HTERT-HM (cell line): Measurements from ENCODE around the gene AKR1C1.

DNA sequence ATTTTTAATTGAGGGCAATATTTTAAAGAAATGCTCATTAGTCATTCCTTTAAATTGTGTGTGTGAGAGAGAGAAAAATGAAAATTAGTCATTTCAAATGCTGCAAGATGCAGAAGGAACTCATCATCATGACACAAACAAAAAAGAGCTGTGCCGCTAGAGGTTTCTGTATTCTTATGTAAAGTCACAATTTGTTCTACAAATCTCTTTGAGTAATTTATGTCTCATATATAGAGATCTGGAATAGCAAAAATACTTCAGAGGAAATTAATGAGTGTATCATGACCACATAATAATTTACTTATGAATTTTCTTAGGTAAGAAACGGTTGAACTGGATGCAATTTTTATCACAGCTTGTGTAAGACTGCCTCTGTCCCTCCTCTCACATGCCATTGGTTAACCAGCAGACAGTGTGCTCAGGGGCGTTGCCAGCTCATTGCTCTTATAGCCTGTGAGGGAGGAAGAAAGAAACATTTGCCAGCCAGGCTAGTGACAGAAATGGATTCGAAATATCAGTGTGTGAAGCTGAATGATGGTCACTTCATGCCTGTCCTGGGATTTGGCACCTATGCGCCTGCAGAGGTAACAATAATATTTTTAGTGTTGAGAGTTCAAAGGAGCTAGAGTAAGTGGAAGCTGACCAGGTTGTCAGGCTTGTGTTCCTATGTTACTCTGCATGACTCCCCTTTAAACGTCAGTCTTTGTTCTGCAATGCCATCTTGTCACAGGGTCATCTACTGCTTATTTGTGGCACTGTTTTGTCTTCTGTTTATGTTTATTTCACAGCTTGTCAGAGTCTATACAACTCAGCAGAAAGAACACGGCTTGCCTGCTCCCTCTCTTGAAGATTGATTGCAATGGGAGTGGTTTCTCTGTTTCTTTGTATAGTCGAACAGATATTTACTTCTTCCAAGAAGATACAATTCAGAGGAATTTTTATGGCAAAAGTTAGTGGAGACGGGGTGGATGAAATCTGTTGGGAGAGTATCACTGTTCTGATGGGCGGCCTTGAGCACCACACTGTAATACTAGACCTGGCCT, at the start of gene AKR1C1:
AKR1C1 (plus strand) TSS at position 471 of the 1,043 bp plus-strand sequence.
- RRBS, result no CpG with 5 or more reads among the region's 10 CpGs

- RRBS, result no CpG with 5 or more reads among the region's 2 CpGs
Measured at GRCh38 chr10:5002080-5002418, 1.6 kb downstream of the AKR1C2 start.

DNA sequence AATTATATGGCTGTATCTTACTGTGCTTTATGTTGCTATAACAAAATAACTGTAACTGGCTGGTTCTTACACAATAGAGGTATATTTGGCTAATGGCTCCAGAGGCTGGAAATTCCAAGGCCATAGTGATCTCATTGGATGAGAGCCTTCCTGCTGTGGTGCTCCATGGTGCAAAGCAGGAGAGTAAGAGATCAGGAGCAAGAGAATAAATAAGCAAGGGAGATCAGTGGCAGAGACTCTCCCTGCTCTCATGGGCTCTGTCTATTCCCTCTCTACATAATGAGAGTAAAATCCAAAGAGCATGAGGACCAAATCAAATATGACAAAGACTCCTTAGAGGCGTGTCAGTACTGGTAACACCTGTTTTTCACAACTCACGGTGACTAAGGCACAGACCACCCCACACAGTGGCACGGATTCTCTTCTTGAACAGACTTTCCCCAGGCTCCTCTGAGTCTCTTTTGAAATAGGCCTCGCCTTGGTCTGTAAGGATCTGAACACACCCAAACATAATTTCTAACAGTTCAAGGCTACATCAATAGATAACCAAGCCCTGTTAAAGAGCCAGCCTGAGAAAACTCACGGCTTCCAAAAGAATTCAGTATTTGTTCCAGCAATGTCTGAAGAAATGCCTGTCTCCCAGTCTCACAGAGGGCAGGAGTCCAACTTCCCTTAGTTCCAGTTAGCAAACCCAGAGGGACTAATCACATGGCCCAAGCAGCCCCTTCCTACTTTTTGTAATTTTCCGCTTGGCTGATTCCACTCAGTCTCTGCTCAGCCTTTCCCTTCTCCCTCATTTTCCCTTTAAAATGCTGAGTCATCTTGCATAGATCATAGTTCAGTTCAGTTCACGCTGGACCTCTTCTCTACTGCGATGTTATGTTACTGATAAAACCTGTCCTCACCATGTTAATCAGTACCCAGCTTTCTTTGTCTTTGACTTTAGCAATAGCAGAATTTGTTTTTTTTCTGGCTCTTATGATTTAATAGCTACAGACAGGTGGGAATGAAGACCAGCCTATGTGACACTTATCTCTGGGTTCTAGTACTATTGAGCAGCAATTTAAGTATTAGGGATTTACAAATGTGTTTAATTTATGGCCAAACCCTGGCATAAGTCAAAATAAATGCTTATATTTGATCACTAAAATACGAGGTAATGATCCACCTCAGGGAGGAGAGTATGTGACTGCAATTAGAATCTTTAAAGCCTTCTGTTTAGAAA, 22.7 kb upstream of the AKR1C3 start:
- RRBS, result no CpG with 5 or more reads among the region's 9 CpGs

DNA sequence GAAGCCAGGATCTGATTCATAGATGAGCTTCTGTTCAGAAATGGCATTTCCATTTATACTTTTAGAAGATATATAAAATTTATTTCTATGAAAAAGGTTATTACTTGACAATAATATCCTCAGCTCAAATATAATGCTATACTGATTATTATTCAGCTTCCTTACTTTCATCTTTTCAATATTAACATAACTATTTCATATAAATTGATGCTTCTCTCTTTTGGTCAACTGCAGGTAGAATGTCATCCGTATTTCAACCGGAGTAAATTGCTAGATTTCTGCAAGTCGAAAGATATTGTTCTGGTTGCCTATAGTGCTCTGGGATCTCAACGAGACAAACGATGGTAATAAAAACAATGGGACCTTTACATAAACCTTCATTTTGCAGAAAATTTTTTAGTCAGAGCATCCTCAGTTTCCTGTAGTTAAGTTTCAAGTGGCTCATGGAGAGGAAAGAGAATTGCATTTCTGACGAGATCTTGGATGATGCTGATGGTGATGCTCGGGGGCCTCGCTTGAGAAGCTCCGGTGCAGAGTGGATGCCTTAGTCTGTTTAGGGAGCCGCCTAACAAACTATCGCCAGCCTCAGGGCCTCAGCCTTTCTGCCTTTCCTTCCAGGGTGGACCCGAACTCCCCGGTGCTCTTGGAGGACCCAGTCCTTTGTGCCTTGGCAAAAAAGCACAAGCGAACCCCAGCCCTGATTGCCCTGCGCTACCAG, 7.8 kb downstream of the AKR1C3 start:
- RRBS, result no CpG with 5 or more reads among the region's 15 CpGs

- RRBS, result no CpG with 5 or more reads among the region's 5 CpGs
Measured at GRCh38 chr10:5360277-5360660, 4.5 kb upstream of the UCN3 start.

DNA sequence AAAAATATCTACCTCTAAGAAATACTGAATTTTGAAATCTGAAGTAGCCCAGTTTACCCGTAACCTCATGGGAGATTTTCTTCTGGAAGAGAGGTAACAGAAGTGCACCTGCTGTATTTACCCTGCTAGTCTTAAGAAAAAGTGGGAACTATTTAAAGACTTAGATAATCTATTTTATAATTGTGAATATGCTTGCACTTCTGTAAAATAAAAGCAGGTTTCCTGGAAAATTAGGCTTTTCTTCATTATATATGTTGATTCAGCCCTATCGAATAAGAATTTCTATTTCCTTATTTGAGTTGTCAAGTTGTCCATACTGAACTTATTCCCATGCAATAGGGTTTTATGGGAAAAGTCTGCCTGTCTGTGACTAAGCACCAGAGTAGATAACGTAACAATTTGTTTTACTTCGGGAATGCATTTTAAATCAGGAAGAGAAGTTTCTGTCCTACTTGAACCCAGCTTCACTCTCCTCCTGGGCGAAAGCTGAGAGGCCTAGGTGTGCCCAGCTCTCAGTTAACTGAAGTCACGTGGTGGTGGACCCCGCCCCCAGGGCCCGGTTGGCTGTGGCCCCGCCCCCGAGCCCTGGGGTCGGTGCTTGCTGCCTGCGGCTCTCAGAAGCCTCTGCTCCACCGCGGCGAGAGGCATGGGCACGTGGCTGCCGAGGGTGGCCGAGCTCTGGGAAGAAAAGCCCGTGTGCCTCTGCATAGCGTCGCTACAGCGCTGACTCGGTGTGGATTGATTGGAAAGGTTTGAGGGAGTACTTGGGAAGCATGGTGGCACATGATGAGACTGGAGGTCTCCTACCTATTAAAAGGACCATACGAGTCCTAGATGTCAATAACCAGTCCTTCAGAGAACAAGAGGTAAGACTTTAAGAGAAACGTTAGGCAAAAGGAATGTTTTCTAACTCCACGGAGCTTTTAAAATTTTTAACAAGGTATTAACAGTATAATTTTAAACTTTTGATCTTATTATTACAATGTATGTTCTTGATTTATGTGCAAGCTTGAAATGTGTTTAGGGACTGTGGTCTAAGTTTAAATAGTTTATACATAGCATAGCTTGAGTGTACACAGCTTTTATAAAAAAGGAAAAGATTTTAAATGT, 34.0 kb downstream of the NET1 start:
- RRBS, result no CpG with 5 or more reads among the region's 26 CpGs

DNA sequence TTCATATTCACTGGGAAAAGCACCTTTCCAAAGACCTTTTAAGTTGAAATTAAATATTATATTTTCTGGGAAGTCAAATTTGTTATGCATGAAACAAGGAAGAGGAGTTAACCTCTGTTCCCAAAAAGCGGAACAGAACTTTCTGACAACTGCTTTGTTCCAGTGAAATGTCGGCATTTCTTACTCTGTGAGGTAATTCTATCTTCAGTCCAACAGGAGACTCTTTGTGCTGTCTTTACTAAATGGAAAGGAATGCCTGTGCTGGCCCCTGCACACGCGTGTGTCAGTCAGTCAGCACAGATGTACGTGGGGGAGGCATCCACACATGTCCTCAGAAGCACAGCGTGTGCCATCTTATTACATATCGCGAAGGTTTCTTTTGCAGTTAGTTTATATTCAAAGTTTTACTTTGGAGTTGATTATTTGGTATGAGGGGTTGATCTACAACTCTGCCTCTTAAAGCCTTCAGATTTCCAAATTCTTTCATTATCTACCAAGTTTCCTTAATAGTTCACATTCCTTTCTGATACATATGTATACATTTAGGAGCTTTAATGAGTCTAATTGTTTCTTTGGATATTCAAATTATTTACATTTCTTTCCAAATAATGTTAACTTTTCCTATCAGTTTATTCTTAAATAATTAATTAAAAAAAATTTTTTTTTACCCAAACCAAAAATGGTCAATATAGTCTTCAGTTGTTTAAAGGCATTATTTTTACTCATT, 37.6 kb downstream of the NET1 start:
- RRBS, result no CpG with 5 or more reads among the region's 8 CpGs

DNA sequence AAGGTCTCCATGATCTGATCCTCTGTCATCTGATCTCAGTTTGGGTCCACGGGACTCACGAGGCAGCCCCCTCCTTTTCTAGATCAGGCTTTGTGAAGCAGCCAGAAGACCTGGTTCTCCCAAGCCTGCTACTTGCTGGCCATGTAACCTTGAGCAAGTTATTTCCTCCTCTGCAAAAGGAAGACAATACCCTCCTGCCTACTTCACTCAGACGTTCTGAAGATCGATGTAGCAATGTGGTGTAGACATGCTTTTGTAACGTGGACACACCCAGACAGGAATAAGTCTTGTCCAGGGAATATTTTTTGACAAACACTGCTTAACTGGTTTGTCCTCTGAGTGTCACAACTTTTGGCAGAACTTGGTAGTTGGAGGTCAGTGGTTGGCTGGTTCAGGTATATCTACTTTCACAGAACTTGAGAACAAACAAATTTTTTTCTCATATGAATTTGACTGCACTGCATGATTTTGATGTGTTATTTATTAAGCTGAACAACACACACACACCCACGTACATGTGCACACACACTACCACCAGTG, 19.6 kb downstream of the CALML3 start:
- RRBS, result no CpG with 5 or more reads among the region's 6 CpGs

DNA sequence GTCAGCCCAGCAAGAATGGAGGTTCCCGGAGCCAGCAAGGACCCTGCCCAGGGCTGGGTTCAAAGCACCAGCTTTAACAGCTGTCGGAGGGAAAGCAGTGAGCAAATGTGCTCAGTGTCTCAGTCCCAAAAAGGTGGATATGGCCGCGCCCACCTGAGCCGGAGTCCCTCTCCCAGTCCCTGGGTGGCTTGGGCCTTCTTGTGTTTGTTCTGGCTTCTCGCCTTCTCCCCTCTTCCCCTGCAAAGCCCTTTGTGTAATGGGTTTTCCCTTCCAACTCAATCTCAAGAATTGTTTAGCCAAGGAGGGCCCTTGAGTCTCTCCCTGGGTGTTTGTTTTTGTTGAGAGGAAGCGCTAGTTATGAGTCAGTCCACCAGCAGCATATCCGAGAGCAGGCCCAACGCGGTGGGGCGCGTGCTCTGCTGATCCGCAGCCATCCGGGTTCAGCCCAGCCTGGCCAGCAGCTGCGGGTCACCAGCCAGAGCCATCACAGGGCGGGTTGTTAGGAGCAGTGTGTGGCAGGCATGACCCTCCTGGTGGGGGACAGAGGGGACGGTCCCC, 21.1 kb downstream of the CALML3 start:
- RRBS, result no CpG with 5 or more reads among the region's 17 CpGs

GRCh38 chr10:5659176-5659779, 7.1 kb downstream of the ASB13 start:
- RRBS, result no CpG with 5 or more reads among the region's 16 CpGs

DNA sequence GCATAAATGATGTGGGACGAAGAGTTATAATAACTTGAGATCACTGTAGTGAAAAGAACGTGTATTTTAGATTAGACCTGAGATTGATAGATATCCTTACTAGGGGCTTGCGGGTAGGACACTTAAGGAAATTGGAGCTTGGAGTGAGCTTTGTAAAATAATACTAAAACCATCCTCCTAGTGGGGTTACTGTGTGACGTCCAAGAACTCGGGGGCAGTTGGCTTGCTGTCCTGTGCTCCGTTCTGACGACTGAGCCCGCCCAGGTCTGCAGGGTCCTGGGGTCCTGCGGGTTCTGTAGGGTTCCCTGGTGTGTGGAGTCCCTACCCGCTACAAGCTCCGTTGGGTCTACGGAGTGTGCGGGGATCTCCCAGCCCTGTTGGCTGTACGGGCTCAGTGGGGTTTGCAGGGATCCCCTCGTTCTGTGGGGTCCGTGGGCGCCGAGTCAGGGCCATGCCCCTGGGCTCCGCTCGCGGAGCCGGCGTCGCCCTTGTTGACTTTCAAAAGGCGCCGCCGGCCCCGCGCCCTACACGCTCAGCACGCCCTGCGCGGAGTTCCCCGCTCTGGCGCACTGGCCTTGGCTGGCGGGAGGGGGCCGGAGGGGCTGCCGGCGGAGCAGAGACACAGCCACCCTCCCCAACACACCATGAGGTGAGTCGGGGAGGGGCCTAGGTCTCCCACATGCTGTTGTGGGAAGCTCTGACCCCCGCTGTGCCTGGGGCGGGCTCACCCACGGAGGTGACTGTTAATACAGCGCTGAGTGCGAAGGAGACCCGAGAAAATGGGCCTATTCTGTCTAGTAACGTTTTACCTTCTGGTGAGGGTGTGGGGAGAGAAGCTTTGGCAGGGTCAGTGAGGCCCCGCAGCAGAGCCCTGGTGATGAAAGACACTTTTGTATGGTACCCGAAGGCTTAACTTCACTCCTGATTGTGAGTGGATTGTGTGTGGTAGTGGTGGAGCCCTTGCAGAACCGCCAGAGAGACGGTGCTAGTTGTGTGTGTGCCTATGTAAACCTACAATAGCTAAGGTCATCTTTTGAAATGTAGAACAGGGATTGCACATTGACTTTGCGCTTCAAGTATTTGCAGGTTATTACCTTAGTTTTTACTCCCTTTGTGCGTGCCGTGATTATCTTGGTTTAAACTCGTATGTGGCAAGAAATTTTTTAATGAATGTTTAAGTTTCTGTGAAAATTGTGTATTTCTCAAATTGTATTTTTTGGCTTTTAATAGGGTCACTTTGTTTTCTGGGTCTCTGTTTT, 8.1 kb downstream of the TASOR2 start:
- RRBS, result 33% methylated on average over 9 of the region's 55 CpGs

- RRBS, result no CpG with 5 or more reads among the region's 6 CpGs
Measured at GRCh38 chr10:5696885-5697621, 12.4 kb downstream of the TASOR2 start.

DNA sequence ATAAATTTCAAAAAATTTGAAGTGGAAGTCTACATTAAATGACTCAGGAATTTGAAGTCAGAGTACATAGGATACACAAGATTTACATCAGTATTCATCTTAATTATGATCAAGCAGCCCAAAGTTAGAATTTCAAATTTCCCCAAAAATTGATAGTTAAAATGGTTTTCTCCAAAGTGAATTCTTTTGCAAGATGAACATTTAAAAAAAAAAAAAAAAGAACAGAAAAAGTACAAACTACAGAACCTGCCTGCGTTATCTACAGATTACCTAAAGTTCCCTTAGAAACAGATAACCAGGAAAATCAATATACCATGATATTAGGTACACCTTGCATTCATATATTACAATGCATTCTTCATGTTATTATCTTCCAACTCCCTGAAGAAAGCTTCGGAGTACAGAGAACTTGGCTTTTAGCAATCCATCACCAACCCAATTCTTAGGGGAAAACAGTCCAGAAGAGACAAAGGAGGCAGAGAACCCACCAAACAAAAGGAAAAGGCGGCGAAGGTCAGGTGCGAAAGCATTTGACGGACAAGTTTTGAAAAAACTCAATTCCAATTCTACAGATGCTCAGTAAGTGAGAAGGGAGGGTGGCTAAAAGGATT, 1.1 kb downstream of the GDI2 start:
- RRBS, result no CpG with 5 or more reads among the region's 6 CpGs

DNA sequence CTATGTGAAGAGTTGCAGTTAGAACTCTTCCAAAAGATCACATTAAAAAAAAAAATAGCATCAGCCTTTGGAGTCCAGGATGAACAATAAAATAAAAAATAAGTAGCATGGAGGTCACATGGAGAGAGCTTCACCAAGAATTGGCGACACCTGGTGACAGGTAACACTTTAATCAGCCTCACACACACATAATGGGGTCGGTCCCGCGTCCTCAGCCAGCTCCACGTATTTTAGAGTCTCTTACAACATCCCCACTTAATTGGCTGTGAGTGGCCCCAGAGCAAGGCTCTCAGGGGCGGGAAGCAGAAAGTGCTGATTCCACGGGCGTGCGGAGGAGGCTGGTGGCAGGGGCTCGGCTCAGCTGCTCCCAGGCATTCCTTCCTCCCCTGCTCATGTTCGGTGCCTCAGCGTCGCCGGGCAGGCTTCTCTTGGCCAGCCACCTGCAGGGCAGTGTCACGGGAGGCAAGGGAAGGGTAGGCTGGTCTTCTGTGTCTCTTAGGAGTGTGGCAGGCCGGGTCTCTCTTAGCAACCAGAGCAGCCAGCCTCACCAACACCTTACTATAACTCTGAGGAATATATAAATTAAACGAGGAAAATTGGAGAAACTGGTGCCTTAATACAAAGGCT, 33.9 kb downstream of the IL15RA start:
- RRBS, result 21% methylated on average over 2 of the region's 17 CpGs

DNA sequence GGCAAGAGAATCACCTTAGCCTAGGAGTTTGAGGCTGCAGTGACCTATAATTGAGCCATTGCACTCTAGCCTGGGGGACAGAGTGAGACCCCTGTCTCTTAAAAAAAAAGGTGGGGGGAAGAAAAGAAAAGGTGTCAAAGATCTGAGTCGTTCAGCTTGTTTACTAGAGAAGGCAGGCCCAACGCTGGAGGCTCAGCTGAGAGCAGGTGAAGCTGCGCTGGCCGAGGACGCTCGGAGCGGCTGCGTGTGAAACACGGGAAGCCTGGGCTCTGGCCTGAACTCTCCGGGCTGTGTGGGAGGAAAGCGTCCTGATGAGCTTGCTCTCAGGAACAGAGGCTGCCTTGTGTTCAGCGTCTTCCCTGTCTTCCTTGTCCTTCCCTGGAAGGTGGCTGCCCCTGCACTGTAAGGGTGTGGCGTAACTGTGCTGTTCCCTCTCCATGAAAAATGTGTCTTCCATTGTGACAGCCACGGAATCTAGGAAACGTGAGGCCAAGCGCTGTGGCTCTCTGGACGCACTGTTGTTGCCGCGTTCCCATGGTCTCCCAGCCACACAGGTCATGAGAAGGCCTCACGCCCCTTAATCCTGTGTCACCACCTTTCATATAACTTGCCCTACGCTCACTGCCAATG, 15.9 kb downstream of the IL15RA start:
- RRBS, result no CpG with 5 or more reads among the region's 21 CpGs

GRCh38 chr10:6037054-6037691, 25.0 kb downstream of the IL2RA start:
- RRBS, result no CpG with 5 or more reads among the region's 13 CpGs

DNA sequence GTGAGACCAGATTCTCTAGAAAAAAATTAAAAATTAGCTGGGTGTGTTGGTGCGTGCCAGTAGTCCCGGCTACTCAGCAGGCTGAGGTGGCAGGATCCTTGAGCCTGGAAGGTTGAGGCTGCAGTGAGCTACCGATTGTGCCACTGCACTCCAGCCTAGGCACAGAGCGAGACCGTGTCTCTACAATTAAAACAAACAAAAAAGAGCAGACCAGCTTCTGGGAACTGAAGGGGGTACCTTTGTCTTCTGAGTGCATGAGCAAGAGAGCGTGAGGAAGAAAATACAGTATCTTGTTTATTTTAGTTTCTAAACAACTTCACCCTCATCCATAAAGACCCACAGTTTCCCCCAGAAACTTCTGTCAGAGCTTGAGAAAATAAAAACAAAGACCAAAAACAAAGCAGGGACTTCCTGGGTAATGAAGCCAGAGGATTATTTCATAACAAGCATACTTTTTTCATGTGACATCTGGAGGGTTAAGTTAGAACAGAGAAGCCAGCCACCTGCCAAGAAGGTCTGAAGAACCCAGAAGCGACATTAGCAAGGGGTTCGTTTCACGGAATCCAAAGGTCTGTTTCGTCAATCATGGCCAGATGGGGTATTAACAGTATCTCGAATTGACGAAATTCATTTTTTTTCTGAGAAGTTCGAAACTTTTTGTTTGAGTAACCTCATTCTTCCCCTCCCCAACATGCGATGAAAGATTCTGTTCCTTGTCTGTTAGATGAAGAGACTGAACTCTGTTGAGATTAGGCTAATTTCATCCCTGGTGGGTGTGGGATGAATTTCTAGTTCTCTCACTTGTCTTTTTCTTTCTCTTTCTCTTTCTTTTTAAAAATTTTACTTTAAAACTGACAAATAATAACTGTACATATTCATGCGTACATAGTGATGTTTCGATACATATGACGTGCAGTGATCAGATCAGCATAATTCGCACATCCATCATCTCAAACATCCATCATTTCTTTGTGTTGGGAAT, 10.3 kb upstream of the IL2RA start:
- RRBS, result no CpG with 5 or more reads among the region's 18 CpGs

DNA sequence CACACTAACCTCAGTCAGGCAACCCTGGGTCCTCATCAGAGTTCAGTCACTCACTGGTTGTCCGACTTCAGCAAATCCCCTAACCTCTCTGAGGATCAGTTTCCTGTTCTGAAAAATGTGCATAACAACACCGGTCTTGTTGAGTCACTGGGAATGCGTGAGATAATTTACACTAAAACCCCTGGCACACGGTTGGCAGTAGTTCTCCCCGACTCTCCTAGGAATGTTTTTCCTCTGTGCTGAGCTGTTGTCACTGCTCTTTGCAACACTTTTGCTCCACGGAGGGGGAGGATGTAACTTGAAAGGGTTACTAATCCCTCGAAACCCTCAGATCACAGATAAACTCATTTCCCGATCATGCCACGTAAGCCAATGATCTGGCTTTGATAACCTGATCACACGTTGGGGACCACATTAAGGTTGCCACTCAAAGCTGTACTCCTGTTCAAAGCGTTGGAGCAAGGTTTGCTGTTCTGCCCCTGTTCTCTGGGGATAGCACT, 5.2 kb upstream of the RBM17 start:
- RRBS, result no CpG with 5 or more reads among the region's 11 CpGs

GRCh38 chr10:6128756-6129250, 40.0 kb downstream of the RBM17 start:
- RRBS, result no CpG with 5 or more reads among the region's 11 CpGs

GRCh38 chr10:6144336-6145038, 55.7 kb downstream of the RBM17 start:
- RRBS, result 1% methylated on average over 13 of the region's 65 CpGs